Endothelial cell (in vitro differentiated cells): ENCODE results near the genes RILP and RTN4RL1.

GRCh38 chr17:1467802-1468379, 11.9 kb upstream of the CRK start:
- PRO-cap, result no peak

DNA sequence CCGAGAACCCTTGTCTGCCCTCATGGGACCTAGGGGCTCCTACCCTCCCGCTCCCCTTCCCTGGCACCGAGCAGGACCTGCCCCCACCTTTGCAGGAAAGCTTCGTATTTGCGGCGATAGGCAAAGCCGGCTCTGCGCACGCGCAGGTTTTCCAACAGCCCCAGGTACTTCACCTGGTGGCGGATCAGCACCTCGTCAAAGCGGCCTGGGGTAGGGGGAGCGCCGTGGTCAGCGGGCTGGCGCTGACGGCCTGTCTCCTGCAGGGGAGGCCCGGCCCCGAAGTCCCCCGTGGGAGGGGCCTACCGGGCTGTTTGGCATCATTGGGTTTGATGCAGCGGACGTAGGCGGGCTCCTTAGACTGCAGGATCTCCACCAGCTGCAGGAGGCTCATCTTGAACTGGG, 15.8 kb upstream of the CRK start:
- PRO-cap, result no peak

DNA sequence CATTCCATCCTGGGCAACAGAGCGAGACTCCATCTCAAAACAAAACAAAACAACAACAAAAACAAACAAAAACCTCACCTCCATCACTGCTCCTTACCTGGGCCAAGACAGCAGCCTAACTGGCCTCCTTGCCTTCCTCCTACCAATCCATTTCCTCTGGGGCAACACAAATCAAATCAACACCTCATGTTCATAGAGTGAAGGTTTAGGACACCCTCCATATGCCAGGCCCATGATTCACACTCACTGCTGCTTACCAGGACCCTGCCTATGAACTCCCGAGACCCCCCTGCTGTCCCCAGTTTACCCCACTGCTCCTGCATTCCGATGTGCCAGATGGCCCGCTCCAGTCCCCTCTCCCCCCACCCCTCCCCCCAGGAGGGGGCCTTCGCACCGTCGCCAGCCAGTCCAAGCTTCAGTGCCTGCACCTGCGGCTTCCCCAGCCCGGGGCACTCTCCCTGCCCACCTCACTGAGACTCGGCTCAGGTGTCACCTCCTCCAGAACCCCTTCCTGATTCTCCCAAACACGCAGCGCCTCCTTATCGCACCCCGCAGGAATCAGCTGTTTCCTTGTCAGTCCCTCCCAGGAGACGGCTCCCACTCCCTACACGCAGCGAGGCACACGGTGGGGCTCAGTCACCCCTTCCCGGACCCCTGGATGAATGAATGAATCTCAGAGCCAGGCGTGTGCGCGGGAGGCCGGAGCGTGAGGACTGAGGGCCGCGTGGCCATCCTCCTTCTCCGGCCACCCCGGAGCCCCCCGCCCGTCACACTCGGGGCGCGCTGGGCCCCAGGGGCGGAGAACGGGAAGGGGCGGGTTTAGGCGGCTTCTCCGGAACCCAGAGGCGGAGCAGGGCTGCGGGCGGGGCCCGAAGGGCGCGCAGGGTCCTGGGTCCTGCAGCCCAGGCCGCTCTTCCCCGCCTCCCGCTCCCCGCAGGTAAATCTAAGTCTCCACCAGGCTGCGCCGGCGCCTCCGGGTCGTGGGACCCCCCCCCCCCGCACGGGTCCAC, 1.7 kb downstream of the MYO1C start:
- PRO-cap, result bidirectional peak, plus-strand start at position 676 of the sequence, minus-strand start at position 775 of the sequence

DNA sequence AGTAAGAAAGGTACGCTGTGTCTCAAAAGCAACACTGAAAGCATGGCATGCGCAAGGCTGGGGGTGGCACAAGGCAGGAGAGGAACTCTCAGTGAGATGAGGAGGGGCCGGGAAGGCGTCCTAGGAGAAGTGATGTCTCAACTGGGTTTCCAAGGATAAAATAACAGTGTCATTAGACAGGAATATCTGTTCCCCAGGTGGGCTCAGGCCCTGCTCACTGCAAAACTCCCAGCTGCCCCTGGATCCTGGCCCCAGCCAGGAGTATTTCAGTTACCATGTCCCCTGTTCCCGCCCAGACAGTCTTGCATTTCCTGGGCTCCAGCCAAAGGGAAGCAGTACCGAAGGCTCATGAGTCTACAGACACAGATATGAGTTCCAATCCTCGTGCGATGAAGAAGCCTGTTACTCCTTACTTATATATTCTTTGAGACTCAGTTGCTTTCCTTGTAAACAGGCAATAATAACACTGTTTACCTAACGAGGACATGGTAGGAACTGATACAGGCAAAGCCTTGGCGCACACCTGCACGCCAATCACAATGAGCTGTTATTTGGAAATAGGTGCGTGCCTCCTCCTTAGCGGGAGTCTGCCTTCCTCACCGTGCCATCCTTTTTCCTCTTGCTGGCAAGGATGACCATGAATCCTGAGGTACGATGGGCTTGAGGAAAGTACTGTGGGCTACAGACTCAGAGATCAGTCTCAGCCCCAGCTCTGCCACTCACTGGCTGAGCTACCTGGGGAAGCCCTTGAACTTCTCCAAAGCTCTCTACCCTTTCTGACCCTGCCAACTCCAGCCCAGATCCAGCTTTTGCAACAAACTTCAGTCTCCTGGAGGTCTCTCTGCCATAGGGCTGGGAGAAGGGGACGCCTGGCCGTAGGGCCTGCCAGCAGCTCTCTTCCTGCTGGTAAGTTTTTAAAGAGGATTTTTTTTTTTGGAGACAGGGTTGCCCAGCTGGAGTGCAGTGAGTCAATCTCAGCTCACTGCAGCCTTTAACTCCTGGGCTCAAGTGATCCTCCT, 11.9 kb downstream of the INPP5K start:
- PRO-cap, result no peak

DNA sequence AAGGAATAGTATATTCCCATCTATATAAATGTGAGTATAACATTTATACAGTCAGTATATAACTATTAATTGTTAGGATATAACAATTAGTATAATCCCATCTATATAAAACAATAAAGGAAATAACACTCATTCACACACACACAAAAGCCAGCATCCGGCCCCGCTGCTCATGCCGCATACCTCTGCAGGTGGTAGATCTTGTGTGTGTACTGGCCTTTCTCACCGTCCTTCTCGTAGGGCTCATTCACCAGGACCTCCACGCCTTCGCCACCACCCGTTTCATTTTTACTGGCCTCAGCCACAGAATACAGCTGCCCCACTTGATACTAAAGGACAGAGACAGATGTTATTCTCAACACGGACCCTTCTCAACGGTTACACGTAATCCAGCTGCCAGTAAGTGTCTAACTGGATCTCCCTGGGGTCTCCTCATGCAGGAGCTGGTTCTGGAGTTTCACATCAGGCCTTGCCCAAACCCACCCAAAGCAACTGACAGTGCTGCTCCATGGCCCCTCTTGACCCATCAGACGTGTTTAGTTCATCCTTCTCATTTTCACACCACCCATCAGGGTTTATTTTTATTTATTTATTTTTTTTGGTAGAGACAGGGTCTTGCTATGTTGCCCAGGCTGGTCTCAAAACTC, 9.6 kb downstream of the PITPNA start:
- PRO-cap, result no peak

- PRO-cap, result no peak
Observed at GRCh38 chr17:1563823-1564425, 1.3 kb upstream of the PITPNA start.

DNA sequence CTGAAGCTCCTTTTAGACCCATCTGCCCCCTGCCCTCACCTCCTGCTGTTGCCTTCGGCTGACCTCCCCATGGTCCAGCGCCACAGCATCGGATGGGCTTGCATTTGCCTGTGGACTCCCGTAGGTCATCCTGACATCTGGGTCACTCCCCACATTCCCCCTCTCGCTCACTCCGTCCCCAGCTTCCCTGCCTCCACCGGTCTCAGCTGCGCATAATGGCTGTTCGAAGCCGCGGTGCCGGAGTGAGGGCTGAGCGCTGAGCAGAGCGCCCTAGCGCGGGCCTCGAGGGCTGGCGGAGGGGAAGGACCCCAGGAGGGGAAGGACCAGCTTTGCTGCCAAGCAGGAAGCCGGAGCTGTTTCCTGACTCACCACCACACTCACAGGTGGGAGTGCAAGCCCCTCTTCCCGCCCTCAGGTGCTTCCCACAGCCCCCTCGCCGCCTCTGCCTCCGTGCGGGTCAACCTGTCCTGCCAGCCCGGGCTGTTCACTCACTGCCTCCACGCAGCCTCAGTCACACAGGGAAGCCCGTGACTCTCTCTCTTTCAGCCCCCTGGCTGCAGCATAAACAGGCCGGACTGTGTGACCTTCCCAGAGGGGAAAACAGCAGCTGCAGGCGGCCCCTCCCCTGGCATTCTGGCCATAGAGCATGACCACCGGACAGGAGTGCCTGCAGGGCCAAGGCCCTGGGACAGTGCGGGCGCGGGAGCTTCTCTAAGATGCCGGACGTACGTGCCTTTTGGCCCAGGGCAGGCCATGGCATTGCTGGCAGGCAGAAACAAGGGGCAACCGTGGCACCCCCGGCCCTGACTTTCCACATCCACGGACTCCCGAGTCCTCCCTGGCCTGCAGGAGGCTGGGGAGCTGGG, 23.7 kb downstream of the SLC43A2 start:
- PRO-cap, result no peak

DNA sequence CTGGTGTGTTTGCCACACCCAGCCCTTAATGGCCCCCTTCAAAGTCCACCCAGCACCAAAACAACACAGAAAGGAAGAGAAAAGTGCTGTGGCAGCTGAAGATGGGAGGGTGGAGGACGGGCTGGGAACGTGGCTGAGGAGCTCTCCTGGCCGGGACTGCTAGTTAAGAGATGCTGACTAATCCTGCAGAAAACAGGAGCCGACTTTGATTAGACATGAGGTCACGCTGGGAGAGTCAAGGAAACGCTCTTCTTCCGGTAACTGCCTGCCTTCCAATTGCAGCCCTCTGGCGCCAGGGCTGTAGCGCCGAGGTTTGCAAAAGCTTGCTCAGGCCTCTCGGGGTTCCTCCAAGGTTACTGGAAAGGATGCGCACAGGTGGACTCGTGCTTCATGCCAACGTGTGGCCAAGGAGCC, 10.9 kb downstream of the SLC43A2 start:
- PRO-cap, result no peak

- PRO-cap, result no peak
Observed at GRCh38 chr17:1626199-1626898, 2.3 kb downstream of the SLC43A2 start.

DNA sequence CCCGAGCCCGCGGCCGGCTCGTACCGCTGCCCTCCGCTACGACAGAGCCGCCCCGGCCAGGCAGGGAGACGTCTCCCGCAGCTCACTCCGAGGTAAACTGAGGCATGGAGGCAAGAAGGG, 684 bp downstream of the SLC43A2 start:
- PRO-cap, result no peak

DNA sequence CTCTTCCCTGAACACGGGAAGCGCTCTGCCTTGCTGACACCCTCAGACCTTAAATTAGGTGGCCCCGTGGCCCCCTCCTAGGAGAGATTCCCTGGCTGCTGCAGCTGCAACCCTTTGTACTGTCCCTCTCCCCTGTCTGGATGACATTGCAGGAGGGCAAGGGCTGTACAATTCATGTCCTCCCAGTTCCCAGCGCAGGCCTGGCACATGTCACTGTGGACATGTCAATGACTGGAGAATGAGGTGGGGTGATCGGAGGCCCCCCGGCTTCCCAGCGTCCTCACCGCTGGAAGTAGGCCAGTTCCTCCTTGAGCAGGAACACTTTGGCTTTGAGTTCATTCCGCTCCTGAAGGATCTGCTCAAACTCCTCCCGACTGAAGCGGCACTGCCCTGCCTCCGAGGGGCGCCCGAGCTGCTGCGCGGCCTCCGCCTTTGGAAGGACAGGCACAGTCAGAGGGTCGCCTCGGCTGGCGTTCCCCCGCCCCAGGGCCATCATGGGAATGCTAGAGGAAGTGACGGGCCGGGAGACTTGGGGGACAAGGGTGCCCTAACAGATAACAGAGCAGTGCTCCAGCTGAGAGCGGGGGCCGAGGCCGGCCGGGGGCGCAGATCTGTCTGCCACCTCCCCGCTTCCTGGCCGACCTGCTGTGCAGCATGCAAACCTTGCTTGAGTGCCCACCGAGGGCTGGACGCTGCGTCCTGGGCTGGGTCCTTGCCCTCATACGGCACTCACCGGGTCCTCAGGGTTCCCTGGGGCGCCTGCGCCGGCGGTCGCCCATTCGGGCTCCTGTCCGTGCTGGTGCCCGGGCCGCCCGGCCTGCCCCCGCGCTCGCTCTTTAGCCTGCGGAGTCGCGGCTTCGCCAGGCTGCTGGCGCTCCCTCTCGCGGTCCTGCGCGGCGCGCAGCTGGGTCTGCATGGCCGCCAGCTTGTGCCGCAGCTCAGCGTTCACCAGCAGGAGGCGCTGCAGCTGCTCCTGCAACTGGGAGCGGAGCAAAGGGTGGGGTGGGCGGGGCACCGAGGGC, 1.3 kb downstream of the RILP start:
- PRO-cap, result bidirectional peak, plus-strand start at position 432 of the sequence, minus-strand start at position 436 of the sequence; bidirectional peak, plus-strand start outside the sequence, minus-strand start at position 838 of the sequence

DNA sequence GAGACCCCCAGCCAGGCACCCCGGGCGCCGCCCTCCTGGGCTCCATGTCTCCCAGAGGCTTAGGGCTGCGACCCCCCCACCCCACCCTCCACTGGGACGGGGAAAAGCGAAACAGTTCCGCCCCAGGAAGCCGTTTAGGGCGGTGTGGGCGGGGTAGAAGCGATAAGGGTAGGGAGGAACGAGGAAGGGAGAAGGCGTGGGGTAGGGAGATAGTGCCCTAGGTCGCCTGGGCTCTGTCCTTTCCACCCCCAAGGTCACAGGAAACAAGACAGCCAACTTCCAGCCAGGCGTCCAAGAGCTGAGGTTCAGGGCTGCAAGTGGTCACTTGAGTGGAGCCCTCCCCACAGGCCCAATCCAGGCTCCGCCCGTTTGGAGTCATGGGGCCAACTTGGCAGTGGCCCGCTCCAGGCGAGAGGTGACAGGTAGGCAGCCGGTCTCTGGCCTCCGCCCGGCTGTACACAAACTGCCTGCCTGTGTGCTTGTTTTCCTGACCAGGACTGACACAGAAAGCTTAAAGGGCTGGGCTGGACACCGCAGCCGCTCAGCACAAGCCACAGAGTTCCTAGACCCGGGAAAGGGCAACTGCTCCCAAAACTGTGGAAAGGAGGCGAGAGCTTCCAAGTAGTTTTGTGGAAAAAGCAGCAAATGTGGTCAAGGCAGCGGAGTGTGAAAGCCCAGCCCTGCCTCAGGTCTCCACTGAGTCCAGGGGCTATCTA, at the start of gene RILP:
Gene RILP (minus strand): TSS at position 108 of the 716 bp plus-strand sequence.
- PRO-cap, result no peak

DNA sequence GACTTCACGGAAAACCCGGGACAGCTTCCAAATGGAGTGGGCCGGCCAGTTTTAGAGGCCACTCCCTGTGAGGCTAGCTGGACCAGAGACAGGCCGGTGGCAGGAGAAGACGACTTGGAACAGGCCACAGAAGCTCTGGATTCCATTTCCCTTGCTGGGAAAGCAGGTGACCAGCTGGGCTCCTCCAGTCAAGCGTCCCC, 2.2 kb downstream of the WDR81 start:
- PRO-cap, result no peak

- PRO-cap, result bidirectional peak, plus-strand start at chr17:1747440, minus-strand start at chr17:1747325
Observed at GRCh38 chr17:1746766-1747658, 4.3 kb downstream of the SERPINF2 start.

GRCh38 chr17:1762176-1762440, 248 bp downstream of the SERPINF1 start:
- PRO-cap, result no peak

DNA sequence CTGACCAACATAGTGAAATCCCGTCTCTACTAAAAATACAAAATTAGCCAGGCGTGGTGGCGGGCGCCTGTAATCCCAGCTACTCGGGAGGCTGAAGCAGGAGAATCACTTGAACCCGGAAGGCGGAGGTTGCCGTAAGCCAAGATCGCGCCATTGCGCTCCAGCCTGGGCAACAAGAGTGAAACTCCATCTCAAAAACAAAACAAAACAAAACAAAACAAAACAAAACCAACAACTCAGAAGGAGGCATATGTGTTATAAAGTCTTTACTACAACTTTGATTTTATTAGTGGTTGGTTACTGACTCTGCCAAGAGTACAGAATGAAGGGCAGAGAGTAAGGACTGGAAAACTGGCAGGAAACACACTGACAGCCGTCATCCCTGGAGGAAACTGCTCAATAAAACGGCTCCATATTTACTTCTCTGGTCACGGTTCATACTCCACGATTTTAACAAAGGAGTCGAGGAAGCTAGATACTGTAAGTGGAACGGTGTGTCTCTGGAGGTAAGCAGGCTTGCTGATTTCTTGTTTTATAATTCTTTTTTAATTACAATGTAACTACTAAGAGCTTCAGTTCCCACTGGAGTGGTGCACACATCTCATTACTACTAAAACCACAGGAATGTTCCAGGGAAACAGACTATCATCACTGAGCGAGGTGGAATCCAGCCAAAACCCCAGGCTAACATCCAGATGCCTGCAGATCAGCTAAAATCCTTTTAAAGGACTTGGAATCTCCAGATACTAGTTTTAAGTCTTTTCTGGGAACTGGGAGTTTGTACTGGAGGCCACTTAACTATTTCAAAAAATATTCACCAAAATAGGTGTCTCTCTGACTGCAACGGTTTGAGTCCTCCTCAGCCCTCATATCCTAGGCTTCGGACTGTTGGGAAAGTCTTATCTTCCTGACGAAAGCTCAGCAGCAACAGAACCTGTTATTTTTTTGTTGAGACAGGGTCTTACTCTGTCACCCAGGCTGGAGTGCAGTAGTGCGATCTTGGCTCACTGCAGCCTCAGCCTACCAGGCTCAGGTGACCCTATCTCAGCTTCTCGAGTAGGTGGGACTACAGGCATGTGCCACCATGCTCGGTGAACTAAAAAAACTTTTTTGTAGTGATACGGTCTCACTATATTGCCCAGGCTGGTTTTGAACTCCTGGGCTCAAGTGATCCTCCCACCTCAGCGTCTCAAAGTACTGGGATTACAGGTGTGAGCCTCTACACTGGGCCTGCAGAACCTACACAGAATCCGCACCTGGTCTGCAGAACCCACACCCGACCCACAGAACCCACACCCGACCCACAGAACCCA, 17.9 kb downstream of the SERPINF1 start:
- PRO-cap, result no peak

GRCh38 chr17:1810647-1811147, 19.0 kb downstream of the SMYD4 start:
- PRO-cap, result no peak

DNA sequence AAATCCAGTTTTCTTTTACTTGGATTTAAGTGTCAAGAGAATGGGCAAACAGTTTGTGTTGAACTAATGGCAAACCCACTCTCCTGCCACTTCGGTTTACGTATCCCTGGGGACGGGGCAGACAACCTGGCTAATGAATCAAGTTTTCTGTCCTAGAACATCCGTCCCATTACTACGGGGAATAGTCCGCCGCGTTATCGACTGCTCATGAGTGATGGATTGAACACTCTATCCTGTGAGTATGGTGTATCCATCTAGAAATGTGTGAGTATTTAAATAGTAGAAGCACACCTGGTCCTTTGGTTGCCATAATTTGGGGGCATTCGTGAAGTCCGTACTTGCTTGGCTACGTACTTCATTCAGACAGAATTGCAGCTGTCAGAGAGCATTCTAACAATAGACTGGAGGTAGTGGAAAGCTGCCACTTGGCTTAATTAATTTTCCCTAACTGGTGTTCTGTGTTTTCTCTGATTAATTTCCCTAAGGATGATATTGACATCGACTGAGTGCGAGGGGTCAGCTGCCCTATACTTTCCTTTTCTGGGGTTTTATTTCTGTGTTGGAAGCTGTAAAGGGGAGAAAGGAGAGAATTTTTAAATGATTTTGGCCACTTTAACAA, 14.1 kb downstream of the RPA1 start:
- PRO-cap, result no peak

DNA sequence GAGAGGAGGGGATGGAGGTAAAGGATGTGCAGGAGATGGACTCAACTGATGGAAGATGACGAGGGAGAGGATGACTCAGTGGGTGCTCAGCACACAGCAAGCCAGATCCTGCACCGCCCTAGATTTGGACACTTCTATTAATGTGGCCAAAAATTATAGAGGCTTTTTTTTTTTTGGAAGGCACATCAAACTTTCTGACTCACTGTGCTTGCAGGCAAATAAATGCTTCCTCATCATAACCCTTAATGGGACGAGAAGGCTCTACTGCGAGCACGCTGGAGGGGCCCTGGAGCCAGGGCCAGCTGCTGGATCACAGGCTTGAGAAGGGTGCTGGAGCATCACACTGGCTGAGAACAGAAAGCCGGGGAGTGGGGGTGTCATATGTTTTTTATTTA, 36.0 kb downstream of the RTN4RL1 start:
- PRO-cap, result no peak

DNA sequence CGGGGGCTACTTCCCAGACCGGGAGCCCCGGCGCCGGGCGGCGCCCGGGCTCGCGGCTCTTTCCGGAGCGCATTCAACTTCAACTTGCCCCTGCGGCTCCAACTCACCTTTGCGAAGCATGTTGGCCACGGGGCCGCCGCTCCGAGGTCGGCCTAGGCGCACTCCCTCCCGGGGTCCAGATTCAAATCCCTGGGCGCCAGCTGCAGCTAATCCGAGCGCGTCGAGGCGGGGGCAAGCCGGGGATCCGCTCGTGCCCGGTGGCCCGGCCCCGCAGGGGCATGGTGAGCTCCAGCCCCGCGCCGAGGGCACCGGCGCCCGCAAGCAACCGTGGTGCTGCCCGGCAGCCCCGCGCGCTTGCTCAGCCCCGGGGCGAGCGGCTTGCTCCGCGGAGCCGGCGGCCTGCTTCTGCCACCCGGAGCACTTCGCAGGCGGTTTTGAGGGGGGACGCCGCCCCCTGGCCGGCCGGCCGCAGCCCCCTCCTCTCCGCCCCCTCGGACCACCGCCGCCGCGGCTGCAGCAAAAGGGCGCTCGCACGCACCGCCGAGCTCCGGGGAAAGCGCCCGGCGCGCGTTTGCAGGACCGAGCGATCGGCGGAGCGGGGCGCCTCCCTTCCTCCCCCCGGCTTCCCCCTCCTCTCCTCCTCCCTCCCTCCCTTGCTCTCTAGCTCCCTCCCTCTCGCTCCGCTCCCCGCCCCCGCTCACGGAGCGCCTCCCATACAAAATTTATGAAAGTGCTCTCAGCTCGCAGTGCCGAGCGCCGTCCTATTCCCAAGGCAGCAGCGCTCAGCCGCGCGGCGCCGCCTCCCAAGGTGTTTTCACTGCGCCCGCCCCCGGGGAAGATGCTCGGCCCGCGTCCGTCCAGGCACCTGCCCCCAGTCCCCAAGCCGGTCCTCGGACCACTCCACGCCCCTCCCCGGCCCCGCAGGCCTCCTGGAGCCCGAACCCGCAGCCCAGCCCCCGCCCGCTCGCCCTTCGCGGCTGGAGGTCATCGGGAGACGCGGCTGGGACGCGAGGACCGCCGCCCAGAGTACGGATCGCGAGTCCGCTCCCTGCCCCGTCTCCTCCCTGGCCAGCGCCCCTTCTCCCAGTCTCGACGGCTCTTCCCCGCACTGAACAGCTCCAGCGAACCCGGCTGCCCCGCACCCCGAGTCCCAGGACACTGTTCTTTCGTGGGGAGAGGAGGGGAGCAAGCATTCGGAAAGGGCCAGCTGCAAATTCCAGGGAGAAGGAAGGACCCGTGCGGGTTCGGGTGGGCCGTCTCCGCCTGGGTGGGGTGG, at the start of gene RTN4RL1:
Gene RTN4RL1 (minus strand): TSS at position 589 of the 1,276 bp plus-strand sequence.
- PRO-cap, result no peak